Measurements from ENCODE around the genes GPX8 and MCIDAS.

DNA sequence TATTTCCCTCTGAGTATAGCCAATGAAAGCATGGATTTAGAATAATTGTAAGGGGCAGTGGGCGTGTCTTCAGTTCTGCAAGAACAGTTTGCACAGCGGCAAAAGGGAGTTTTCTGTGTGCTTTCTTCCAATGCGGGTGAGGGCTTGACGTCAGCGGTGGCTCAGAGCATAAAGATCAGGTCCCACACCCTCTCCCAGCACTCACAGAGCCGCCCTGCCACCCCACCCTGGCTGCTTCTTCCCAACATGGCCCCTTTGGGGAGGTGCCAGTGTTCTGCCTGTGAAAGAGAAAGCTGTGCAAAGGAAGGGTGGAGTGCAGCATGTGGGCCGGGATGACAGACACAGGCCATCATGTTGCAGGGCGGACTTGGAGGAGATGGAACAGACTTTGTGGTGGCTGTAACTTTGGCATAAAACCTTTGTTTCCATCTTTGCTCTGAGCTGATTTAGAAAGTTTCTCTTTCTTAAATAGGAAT, 210.6 kb downstream of the ESM1 start:
- RRBS: no CpG with 5 or more reads among the region's 8 CpGs

GRCh38 chr5:54776727-54777083, 208.7 kb downstream of the ESM1 start:
- RRBS: no CpG with 5 or more reads among the region's 3 CpGs

DNA sequence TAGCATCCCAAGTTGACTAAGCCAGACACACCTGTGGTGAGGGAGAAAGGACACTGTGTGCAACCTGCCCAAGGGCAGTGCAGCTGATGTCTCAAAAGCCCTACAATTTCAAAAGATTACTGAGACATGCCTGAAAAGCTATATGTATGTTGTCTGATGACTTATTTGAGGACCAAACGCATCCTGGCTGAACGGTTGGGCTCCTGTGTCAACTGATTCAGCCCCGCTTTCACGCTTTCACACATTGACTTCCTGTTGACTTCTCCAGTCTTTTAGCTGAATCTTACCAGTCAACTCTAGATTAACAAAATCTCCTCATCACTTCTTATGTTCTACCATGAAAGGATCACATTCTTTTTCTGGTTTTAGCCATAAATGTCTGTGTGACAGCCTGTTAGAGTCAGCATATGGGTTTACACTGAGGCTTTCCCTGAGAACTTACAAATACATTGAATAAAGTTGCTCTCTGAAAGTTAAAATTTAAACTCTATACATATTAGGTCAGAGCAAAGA, 13.4 kb downstream of the GZMK start:
- RRBS: no CpG with 5 or more reads among the region's 4 CpGs

DNA sequence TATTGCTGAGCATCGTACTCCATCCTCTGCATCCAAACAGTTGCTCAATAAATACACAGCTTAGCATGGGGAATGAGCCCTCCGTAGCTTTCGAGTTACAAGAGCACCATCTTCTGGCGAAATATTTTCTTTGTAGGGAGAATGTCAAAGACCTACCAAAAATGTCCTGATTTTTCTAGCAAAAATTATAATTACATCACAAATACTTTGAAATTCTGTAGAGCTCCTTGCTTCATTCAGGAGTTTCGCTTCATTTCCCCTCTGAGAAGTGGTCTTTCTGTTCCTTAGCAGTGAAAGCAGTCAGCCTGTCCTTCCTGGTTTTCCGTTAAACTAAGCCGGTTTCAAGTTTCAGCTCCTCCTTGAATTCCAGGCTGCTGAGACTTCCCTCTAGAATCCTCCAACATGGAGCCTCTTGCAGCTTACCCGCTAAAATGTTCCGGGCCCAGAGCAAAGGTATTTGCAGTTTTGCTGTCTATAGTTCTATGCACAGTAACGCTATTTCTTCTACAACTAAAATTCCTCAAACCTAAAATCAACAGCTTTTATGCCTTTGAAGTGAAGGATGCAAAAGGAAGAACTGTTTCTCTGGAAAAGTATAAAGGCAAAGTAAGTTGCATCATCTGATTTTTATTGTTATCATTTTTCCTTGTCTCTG, at the start of gene GPX8:
Gene GPX8, plus strand, starts transcription at position 381 of the 655 bp plus-strand sequence.
- RRBS: 3% methylated on average over 3 of the region's 10 CpGs

DNA sequence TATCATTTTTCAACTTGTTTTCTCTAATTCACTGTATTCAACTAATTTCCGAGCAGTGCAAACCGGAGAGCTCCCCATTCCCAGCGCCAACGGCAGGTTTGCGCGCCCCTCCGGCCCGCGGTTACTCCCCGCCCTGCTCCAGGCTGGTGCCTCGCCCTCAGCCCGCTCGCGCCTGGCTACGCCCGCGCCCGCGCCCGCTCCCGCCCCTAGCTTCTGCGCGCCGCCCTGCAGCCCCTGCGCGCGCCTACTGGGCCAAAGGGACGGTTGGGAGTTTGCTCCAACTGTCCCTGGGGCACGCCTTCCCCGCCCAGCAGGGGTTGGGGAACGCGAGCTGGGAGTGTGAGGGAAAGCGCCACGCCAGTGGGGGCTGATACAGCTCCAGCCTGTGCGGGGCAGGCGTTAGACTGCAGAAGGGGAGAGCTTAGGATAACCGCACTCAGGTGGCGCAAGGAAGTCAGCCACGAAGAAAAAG, 3.4 kb upstream of the CDC20B start:
- RRBS: 2% methylated on average over 6 of the region's 39 CpGs

DNA sequence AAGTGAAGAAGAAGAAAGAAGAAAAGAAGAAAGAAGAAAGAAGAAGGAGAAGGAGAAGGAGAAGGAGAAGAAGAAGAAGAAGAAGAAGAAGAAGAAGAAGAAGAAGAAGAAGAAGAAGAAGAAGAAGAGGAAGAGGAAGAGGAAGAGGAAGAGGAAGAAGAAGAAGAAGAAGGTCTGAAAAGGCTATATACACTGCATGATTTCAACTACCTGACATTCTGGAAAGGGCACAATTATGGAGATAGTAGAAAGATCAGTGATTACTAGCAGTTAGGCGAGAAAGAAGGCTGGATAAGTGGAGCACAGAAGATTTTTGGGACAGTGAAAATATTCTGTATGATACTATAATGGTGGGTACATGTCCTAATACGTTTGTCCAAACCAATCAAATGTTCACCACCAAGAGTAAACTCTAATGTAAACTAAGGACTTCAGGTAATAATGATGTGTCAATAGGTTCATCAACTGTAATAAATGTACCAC, 21.2 kb downstream of the MCIDAS start:
- RRBS: no CpG with 5 or more reads among the region's 2 CpGs

DNA sequence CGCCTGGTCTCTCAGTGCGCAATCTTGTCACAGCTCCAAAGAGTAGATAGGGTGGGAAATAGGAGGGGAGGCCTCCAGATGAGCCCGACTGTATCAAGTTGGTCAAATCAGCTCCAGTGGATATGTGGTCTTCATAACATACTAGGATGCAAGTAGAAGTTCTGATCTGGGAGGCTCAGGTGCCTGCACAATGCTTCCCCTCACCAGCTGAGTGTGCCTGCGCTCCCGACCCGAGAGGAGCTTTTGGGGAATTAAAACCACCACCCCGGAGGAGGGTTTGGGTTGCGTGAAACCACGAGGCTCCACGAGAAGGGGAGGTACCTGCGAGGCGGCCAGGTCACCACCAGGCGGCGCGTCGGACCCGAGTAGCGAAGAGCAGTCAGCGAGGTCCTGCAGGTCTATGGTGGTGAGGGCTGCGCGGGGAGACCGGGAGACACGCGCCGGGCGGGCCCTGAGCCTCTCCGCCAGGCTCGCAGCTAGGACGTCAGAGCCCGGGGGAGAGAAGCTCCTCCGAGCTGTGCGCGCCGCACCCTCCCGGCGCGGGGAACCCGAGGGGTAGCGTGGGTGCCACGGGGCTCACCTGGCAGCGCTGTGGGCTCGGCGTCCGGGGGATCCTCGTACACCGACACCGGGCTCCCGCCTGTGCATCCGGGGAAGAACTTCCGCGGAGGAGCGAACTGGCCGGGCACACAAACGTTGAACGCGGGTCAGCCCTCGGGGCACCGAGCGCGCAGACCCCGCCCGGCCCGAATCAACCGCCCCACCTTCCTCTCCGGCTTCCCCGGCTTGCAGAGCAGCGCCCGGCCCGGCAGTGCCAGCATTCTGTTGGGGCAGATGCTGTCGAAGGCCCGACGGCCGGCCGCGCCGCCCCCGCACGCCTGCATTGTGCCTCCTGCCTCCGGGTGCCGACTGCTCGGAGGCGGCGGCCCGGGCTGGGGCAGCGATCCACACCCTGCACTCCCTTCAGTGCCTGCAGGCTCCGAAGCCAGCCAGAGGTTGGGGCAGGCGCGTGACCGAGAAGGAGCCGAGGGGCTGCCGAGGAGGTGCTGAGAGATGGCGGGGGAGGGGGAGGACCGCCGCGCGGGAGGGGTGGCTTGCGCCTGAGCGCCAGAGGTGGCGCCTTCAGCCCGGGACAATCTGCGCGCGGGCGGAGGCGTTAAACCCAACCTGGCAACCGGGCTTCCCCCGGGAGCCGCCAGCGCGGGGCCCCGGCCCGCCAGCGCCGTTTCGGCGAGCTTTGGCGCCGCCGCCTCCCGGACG, at the start of gene MCIDAS:
Gene MCIDAS, minus strand, starts transcription at position 1,061 of the 1,260 bp plus-strand sequence.
- RRBS: 2% methylated on average over 58 of the region's 121 CpGs

GRCh38 chr5:55227515-55228197, 541 bp upstream of the MCIDAS start:
- RRBS: 5% methylated on average over 4 of the region's 38 CpGs

GRCh38 chr5:55231184-55232112, 2.0 kb downstream of the CCNO start:
- RRBS: 9% methylated on average over 7 of the region's 52 CpGs

DNA sequence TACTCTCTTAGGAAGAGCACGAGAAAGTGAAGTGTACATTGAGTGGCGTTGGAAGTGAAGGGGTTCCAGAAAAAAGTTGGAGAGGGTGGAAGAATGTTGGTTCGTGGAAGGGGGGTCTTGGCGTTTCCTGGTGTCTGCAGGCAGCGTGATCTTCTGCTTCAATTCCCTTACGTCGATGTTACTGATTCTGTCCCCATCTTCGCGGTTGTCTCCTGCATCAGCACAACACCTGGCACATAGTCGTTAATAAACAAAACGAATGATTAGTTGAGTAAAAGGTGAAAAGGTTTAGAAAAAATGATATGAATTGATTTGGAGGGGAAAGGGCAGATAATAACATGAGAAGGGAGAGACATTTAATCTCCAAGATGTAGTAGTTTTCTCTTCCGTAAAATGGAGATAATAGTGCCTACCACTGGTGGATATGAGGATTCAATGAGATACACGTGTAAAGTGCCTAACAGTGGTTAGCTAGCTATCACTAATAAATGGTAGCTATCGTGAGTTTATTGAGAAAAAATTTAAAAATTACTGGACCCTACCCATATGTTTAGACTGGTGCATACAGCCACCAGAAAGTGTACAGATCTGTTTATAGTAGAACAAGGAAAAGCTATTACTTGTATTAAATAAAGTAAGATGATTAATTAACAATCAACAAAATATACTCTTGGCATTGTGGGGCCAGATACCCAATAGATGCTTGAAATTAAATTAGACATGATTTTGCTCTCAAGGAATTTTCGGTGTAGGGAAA, 598 bp downstream of the MTREX start:
- RRBS: no CpG with 5 or more reads among the region's 15 CpGs

DNA sequence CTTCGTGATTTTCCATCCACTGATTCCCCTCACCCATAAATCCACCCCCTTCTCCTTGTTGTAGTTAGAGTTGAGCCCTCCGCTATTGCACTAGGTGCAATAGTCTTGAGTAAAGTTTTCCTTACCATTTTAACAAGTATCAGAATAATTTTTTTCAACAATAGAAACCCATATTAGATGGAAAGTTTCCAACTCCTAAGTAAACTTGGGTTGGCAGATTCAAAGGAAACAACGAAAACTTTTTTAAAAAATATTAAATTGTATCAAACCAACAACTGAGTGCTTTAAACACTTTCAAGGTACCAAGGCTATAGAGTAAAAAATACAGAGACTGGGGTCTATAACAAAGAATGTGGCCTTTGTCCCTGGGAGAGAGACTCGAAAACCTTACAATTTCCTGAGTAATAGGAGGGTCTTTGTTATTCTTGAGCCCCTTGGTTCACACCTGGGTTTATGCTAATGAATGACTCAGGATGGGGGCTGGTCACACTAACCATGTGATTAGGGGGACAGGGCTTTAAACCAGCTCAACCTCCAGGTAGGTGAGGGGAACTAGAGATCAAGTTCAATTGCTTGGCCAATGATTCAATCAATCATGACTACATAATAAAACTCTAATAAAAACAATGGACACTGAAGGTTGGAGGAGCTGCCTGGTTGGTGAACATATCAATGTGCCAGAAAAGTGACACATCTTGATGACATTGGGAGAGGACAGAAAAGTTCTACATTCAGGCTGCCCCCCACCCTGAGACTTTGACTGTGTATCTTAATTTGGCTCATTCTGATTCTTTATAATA, 50.3 kb downstream of the PLPP1 start:
- RRBS: no CpG with 5 or more reads among the region's 4 CpGs

DNA sequence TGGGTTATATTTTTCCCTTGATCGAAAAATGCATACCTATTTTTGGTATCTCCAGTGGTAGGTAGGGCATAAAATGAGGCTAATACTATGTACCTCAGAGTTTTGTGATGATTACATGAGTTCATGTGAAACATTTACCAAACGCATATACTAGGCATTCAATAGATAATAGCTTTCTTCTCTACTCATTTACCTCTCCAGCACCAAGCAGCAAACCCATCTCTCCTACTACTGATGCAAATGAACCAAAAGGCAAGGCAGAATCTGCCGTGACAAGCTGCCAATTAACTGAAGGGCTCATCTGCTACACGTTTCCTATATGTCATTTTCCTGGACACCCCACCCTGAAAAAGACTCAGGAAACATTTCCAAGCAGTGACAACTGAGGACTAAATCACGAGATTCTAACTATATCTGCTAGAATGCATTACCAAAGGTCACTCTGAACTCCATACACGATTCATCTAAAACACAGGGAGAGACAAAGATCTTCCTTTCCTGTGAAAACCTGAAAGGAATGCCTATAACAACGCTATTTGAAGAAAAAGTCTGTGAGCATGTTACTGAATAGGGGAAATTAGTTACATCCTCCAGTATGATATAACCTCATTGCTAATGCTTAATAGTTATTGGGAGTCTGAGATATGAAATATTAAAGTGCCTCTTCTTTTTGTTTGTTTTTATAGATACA, 12.9 kb downstream of the PLPP1 start:
- RRBS: no CpG with 5 or more reads among the region's 7 CpGs

DNA sequence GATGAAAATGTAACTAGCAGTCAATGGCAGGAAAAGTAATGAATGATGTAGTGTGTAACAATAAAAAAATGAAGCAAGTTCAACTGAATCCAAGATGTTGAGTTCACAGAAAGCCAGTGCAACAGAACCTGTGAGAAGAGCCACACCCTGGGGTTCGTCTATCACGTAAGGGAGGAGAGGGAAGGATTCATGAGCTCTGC, 60.1 kb upstream of the PLPP1 start:
- RRBS: no CpG with 5 or more reads among the region's 2 CpGs

GRCh38 chr5:55600409-55600938, 65.7 kb upstream of the PLPP1 start:
- RRBS: no CpG with 5 or more reads among the region's 4 CpGs

DNA sequence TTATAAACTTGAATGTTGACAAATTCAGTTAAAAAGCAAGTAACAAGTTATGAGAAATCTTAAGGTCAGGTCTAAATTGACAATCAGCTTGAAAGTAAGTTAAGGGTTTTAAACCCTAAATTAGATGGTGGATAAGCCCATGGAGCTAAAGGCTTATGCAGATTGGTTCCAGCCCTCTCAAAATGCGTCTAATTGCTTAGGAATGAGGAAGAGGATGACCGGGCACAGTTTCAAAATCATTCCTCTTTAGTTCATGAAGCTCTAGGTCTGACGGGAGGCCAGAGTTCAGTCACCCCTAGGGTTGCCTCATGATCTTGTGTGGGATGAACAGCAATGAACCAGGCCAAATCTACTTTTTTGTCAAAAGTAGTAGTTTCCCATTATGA, 75.5 kb downstream of the SLC38A9 start:
- RRBS: no CpG with 5 or more reads among the region's 3 CpGs

DNA sequence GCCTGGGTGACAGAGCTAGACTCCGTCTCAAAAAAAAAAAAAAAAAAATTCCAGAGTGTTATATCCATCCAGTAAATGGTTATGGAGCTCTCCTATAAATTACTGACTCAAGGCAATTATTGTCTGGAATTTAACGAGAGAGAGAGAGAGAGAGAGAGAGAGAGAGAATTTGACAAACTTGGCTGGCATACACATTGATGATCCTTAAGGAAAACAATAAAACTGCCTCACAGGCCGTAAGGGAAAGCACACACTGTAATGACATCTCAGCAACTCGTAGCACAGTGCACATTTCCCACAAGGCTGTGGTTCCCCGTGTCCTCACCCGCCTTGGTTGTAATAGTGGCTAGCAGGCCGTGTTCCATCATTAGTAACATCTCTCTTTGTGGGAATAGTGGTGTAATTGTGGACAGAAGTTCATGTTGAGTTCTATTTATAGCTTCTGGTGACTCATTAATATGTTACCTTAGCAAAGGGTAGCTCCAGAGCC, 63.4 kb upstream of the IL6ST start:
- RRBS: no CpG with 5 or more reads among the region's 7 CpGs

- RRBS: no CpG with 5 or more reads among the region's 8 CpGs
These were observed 232.3 kb upstream of the ANKRD55 start for GRCh38 chr5:56465345-56465895.

GRCh38 chr5:56490871-56491421, 257.8 kb upstream of the ANKRD55 start:
- RRBS: no CpG with 5 or more reads among the region's 10 CpGs